Endometrial microvascular endothelial cells (primary cell): ENCODE results near the genes CCBE1 and RNF152.

- RAMPAGE, long total RNA = no peak
Observed at GRCh38 chr18:58991013-58991884, 126.6 kb downstream of the ZNF532 start.

- RAMPAGE, long total RNA = no peak
Observed at GRCh38 chr18:59024758-59025485, 114.8 kb upstream of the SEC11C start.

DNA sequence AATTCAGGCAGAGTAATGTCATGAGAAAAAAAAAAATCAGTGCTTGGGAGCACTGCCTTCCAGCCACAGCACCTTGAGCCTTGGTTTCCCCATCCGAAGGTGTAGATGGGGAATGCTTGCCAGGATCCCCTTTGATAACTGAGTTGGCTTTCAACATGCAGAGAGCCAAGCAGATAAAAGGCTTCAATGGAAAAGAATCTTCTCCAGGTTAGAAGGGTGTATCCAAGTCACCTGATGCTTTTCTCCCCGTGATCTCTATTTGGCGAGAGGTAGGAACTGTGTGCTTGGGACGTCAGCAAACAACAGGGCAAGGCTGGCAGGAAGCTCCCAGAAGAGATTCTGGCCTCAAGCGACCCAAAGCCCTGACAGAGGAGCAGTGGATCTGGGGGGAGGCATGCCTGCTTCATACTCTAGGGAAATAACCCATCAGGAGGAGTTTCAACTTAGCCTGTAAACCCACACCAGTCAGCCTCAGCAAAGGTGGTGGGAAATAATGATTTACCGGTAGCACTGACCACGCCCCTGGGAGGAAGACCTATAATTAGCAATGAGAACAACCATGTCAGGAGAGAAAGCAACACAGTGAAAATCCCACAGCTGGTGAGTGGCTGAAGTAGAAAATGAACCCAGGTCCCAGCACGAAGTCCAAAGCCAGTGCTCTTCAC, 76.4 kb upstream of the SEC11C start:
- RAMPAGE, long total RNA = no peak

GRCh38 chr18:59324801-59326208, 6.9 kb upstream of the CPLX4 start:
- RAMPAGE, long total RNA = no peak

DNA sequence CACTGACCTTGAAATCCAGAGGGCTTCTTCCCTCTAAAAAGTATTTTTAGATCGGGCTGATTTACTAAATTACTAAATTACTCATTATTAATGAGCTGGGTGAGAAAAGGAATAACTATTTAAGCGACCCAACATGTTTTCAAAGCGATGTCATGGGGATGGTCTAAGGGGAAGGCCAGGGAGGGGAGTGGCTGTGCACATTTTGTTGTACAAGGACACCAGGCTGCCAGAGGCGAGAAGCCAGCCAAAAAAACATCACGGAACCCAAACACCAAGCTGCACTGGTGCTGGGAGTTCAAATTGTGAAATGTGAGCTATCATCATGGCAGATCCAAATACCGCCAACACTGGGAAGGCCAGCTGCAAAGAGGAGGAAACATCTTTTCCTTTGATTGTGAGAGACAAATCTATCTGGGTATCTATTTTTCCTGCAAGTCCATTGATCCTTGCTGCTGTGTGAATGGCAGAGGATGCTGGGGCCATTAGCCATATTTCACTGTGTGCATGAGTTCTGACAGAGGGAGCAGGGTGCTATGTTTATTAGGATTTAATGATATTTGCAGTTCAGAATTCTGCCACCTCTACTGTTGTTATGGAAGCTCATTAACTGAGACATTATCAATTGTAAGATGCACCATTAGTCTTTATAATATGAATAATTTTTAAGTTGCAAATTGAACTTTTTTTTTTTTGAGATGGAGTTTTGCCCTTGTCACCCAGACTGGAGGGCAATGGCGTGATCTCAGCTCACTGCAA, 150.9 kb upstream of the LMAN1 start:
- RAMPAGE, long total RNA = no peak

GRCh38 chr18:59697192-59697570, at the start of gene CCBE1:
Gene CCBE1 (minus strand): TSS chr18:59697423.
- RAMPAGE, long total RNA = no peak

- RAMPAGE, long total RNA = no peak
Observed at GRCh38 chr18:61543425-61543871, 210.2 kb downstream of the CDH20 start.

GRCh38 chr18:61651789-61652152, 241.0 kb downstream of the RNF152 start:
- RAMPAGE, long total RNA = no peak

- RAMPAGE, long total RNA = no peak
Observed at GRCh38 chr18:61832972-61833221, 59.9 kb downstream of the RNF152 start.

GRCh38 chr18:61892466-61892852, 348 bp downstream of the RNF152 start:
- RAMPAGE, long total RNA = no peak

DNA sequence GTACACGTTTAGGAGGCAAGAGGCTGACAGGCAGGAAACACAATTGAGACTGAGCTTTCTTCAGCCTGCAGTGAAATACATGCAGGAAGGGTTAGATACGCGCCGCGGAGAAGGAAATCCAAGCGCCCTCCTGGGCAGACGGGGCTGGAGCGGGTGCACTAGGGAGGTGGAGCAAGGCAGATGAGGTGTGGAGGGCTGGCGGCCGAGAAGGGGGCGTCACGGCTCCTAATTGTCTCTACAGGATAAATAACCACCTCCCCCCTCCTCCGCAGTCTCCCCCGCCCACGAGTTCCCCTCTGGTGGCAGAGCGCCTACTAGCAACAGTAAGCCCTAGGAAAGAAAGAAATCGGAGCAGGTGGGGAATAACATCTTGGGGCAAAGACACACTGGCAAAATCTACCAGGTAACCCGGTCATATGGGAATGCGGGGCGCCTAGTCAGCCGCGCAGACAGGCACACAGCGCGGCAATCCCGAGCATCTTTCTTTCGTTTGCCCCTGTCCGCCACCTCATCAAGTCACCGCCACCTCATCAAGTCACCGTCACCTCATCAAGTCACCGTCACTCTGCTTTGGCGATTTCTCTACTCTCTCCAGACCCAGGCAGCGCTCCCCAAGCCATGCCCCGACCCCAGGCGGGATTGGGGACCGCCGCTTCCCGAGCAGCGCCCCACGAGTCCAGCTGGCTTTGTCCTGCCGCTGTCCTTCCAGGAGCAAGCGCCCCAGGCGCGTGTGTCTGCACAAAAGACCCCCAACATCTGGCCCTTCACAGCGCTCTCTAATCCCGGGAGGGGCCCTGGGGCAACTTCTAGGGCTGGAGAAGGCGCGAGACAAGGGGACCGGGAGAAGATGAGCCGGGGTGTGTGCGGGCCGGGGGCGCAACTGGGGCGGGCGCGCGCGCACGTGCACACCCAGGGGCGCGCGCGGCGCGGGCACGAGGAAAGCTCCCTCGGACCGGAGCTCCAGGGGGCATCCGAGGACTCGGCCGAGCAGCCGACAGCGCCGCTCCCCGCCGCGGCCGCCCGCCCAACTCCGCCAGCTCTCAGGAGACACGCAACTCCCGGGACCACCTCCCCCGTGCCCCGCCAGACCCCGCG, at the start of gene RNF152:
Gene RNF152 (minus strand): TSS at position 155 of the 1,095 bp plus-strand sequence.
- RAMPAGE, long total RNA = no peak

- RAMPAGE, long total RNA = no peak
Observed at GRCh38 chr18:62089205-62089653, 97.6 kb downstream of the PIGN start.

DNA sequence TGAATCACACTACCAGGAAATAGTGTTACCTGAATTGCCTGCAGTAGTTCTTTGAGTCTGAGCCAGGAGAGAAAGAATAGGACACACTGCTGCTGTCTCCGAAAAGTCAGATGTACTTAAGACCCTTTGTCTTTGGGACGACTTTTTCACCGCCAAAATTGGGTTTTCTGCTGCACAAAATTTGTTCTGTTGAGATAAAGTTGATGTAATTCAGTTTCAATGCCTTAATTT, 1.2 kb downstream of the RELCH start:
- RAMPAGE, long total RNA = no peak

GRCh38 chr18:62312843-62313692, 12.0 kb upstream of the TNFRSF11A start:
- RAMPAGE, long total RNA = no peak

- RAMPAGE, long total RNA = no peak
Observed at GRCh38 chr18:62436601-62437103, 86.2 kb upstream of the ZCCHC2 start.

GRCh38 chr18:62437104-62437522, 85.7 kb upstream of the ZCCHC2 start:
- RAMPAGE, long total RNA = no peak

- RAMPAGE, long total RNA = no peak
Observed at GRCh38 chr18:62506596-62507172, 16.1 kb upstream of the ZCCHC2 start.

- RAMPAGE, long total RNA = no peak
Observed at GRCh38 chr18:62577188-62577845, 54.5 kb downstream of the ZCCHC2 start.

DNA sequence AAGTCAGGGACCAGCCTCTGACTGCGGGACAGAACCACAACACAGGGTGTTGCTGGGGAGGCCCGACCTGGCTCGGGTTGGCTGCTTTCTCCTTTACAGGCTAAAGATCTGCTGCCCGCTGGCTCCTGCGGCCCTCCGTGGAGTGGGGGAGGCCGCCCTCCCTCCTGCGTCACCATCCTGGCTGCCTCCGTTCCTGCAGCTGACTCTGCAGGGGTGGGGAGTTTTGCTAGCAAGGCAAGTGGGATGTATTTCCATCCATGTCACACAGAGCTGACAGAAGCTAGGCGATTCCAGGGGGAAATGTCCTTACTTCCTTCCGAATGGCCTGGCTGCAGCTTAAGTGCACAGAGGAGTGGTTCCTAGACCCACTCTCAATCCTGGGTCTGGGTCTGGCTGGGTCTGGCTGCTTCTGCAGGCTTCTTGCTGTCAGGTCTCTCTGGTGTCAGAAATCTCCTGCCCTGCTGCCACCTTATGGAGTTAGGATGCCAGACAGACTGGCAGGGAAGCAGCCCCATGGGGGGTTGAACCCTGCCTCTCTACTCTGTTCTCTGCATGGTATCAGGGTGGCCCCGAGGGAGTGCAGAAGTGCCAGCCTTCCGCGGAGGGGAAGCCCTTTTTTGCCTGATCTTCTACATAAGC, 89.3 kb downstream of the ZCCHC2 start:
- RAMPAGE, long total RNA = no peak

DNA sequence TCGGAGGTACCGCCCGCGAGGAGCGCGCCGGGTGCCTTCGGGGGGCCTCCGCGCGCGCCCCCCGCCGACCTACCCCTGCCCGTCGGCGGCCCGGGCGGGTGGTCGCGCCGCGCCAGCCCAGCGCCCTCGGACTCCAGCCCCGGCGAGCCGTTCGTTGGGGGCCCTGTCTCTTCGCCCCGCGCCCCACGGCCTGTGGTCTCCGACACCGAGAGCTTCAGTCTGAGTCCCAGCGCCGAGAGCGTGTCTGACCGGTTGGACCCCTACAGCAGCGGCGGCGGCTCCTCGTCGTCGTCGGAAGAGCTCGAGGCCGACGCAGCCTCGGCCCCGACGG, 1.1 kb downstream of the PHLPP1 start:
- RAMPAGE, long total RNA = no peak